Mesangial cell (primary cell): ENCODE measurements around the gene KCNJ6.

DNA sequence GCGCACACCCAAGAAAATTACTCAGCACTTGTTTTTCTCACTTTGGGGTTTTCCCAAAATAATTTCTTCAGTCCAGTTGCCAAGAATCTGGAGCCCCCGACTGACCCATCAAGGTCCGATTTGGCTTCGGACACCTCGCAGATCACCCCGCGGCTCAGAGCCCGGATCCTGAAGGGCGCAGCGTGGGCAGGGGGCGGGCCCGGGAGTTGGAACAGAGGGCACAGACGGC lies 180 bp upstream of the CBR3 start:
- RAMPAGE, long total RNA = no peak

GRCh38 chr21:36377298-36378303 lies 7.6 kb upstream of the CHAF1B start:
- RAMPAGE, long total RNA = no peak

- RAMPAGE, long total RNA = no peak
These were observed 12.9 kb downstream of the CLDN14 start for GRCh38 chr21:36466996-36467403.

DNA sequence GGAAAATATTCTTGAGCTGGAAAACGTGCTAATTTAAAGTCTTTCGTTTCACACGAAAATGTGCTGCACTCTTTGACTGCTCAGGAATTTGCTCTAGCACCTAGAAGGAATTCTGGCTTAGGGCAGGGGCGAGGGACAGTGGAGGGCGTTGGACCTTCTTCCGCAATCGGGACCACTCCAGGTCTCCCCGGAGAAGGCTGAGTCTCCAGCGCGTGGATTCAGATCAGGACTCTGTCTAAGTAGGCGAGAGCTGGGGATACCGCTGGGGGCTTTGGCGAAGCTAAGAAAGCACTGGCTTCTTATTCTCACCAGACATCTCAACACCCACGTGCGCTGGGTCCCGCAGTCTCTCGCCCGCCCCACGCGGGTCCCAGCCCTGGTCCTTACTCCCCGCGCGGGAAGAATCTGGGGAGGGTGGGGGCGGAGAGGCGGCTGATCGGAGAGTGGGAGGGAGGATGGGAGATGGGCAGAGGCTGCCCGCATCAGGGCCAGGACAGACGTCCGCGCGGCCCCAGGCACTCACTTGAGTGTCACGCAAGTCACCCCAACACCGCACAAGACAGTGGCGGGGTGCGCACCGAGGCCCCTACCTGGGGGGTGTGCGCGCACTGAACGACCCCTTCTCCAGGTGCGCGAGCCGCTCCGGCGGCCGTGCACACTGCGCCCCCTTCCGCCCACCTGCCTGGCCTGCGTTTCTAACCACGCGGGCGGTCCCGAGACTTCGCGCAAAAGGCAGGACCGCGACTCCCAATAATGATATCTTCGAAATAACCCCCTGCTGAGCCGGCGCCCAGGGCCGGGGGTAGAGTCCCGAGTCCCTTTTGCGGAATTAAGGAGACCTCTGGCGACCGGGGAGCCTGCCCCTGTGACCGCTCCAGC lies 6.1 kb upstream of the SIM2 start:
- RAMPAGE, long total RNA = no peak

DNA sequence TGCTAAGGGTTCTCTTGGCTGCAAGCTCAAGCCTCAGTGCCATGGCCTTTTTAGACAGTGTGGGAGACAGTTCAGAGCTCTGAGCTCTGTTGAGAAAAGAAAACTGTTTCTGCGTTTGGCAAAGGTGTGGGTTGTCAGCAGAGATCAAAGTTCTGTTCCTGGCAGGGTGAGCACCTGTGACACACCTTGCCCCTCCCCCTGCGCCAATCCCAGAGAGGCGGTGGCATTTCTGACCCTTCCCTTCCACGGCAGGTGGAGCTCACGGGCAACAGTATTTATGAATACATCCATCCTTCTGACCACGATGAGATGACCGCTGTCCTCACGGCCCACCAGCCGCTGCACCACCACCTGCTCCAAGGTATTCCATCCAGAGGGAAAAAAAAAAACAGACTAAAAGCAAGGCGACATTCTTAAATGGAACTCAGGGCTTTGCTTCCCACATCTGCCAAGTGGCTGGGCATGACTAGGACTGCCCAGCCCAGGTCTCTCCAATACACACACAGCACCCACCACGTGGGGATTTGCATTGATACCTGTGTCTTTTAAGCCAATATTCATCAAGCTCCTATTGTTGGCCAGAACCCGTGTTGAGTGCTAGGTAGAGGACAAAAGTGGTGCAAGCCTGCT lies 20.8 kb downstream of the SIM2 start:
- RAMPAGE, long total RNA = no peak

DNA sequence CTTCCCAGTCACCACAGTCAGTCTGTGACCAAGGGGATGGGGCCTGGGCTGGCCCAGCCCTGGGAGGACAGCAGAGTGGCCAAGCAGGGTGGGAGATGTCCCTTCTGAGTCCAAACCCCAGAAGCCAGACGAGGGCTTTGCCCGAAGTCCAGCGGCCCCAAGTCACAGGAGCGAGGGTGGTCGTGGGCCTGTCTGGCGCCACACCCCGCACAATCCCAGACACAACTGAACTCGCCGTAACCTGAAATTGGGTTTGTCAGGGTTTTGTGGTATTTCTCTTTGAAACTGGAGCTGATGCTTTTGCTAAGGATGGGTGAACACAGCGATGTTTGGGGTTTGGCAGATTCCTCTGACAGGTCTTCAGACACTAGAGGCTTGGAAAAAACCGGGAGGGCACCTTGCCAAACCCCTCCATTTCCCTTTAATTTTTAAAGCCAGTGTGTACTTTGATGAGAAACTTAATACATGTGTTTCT lies 29.8 kb downstream of the SIM2 start:
- RAMPAGE, long total RNA = no peak

DNA sequence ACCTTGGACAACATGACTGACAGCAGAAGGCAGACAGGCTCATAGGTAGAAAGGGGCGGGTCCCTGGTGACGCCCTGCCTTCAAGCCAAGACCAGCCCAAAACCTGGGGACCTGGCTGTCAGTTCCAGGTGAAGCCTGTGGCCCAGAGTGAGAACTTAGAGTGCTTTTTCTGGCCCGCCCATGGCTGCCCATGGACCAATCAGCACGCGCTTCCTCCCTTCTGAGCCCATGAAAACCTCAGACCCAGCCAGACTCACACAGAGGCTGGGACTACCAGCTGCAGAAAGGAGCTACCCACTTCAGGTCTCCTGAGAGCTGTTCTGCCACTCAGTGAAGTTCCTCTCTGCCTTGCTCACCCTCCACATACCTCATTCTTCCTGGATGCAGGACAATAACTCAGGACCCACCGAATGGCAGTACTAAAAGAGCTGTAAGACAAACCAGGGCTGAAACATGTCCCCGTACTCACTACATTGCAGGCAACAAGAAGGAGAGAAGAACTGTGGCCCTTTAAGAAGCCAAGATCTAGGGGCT lies 7.0 kb downstream of the HLCS start:
- RAMPAGE, long total RNA = no peak

DNA sequence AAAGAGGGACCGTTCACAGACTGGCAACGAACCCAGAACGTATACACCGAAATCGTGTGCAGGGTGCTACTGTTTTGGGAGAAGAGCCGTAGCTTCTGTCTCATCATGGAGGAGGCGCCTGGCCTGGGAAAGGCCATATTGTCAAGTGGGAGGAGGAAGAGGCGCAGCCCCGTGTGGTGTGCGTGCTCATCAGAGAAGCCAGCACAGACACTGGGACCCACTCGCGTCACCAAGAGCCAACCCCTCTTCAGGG lies 23.9 kb downstream of the VPS26C start:
- RAMPAGE, long total RNA = no peak

- RAMPAGE, long total RNA = no peak
These were observed 767 bp upstream of the VPS26C start for GRCh38 chr21:37267811-37268390.

- RAMPAGE, long total RNA = no peak
These were observed 8.2 kb upstream of the DYRK1A start for GRCh38 chr21:37358336-37358847.

GRCh38 chr21:37365260-37366308 lies 989 bp upstream of the DYRK1A start:
- RAMPAGE, long total RNA = no peak

- RAMPAGE, long total RNA = no peak
These were observed 4.1 kb downstream of the DYRK1A start for GRCh38 chr21:37370491-37371166.

- RAMPAGE, long total RNA = no peak
These were observed 26.7 kb downstream of the DYRK1A start for GRCh38 chr21:37393050-37393882.

GRCh38 chr21:37580475-37581062 lies 214.0 kb downstream of the DYRK1A start:
- RAMPAGE, long total RNA = no peak

DNA sequence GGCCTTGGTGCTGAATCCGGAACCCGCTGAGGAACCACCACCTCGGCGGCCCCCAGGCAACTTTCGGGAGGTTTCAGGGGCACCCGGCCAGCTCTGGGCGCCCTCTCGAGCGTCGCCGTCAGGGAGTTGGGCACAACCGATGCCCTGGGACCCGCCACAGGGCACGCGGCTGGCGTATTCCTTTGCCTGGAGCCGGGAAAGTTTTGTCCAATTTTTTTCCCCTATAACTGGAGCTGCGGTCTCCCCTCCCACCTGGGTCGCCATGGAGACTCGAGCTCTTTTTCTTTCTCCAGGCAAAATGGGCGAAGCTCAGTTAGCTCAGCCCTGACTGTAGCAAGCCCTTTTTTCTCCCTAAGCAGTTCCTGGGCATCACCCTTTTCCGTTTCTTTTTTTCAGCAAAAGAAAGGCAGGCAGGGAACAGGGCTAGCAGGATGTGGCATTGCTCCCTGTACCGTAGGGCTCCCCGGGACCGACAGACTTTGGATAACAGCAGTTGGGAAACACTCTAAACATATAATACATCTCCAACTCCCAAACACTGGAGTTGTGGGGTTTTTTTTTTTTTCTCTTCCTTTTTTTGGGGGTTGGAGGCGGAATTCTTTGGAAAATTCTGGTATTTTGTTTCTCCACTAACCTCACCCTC lies 1.8 kb downstream of the KCNJ6 start:
- RAMPAGE, long total RNA = no peak

GRCh38 chr21:37915848-37916837 lies at the start of gene KCNJ6:
Gene KCNJ6, minus strand, starts transcription at chr21:37916457.
- RAMPAGE, long total RNA = start-site peak on the minus strand at chr21:37916061-37916126, 8 reads

DNA sequence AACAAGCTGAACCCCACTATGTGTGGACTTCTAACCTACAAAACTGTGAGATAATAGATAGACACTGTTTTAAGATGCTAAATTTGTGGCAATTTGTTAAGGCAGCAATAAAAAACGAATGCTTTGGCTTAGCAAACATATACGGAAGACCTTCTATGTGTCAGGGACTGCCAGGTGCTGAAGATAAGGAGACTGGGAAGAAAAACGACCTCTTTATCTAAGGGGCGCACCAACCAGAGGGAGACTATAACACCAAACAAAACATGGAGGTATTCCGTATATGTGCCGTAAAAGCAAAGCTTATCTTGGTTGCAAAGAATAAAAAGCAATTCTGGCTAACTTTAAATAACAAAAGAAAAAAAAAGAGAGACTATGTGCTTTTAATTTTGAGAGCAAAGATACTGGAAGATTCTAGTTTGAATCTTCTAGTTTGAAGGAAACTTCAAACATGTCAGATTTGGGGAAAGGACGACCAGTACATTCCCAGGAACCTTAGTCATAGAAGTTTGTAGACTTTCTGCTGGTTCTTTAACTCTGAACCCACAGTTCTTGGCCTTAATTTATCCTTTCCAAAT lies 167.0 kb upstream of the KCNJ15 start:
- RAMPAGE, long total RNA = no peak

GRCh38 chr21:38170306-38170698 lies 86.5 kb upstream of the KCNJ15 start:
- RAMPAGE, long total RNA = no peak

DNA sequence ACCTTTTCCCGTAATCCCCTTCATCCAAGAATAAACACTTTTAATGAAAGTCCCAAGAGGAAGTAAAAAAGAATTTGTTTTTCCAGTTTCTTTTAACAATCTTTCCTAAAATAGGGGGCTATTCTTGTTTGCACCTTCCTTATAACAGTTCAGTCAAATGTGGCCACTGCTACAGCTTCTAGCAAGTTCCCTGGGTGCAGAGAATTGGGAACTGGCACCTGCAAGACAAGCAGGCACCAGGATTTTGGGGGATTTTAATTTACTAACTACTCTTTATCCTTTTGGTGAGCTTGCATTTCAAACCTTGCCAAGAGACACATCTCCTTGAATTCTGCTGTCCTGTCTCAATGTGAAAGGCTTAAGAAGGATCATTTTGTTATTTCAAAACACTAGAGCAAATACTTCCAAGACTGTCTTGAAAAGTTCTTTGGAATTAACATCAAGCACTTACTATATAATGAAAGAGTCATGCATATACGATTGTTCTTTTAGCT lies 43.7 kb upstream of the KCNJ15 start:
- RAMPAGE, long total RNA = no peak

GRCh38 chr21:38234779-38235182 lies 22.0 kb upstream of the KCNJ15 start:
- RAMPAGE, long total RNA = no peak